ENCODE data around the gene ALCAM.

- PRO-cap, result no peak
These were observed 860.6 kb downstream of the ZPLD1 start for GRCh38 chr3:103295411-103295792.

- PRO-cap, result no peak
These were observed 1389.9 kb upstream of the ALCAM start for GRCh38 chr3:103976617-103977352.

GRCh38 chr3:104523176-104523512, 843.6 kb upstream of the ALCAM start:
- PRO-cap, result no peak

GRCh38 chr3:104909193-104909702, 457.5 kb upstream of the ALCAM start:
- PRO-cap, result no peak

DNA sequence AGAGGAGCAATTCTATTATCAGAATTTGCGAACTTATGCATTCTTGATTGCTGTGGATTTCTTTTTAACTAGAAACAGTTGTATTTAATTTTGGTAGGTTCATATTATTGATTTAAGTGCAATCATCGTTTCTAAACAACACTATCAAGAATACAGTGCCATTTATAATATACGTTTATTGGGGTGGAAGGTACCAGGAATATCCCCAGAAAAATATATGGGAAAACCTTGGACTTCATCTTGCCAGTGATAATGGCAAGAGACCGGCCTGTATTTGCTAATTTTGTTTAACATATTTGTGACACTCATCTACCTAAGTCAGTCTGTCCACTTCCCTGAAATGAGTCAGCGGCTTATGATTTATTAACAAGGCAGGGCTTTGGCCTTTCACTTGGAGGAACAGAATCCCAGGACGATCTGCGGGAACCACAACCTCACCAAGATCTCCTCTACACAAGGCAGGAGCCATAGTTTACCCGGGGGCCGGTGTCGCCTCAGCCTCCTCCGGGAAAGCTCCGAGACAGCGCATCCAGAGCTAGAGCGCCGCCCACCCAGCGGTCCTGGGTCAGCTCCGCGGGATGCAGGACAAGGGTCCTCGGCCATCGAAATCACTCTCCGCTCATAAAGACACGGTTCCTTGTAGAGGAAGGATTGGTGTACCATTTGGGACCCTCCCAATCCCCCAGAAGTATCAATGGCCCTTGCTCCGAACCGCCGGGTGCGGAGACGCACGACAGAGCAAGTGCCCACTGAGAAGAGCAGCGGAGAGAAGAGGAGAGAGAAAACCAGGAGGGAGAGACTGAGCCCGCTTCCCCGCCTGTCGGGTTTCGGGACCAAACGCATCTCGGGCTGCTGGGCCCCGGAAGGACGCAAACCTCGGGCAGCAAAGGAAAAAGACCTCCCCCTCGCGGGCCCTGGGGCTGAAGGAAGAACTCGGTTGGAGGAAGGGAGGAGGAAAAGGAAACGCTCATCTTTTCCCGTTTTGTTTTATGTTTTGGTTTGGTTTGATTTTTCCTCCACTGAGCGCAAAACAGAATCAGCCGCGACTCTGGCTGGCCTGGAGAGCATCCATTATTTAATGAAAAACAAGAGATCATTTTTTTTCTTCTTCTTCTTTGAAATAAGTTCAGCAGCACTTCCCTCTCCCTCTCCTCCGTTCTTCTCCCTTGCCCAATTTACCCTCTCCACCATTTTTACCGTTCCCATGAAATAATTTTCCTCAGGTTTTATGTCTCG, 13.1 kb upstream of the ALCAM start:
- PRO-cap, result unidirectional peak, plus-strand start at position 565 of the sequence; unidirectional peak, plus-strand start at position 622 of the sequence; bidirectional peak, plus-strand start at position 836 of the sequence, minus-strand start at position 768 of the sequence

DNA sequence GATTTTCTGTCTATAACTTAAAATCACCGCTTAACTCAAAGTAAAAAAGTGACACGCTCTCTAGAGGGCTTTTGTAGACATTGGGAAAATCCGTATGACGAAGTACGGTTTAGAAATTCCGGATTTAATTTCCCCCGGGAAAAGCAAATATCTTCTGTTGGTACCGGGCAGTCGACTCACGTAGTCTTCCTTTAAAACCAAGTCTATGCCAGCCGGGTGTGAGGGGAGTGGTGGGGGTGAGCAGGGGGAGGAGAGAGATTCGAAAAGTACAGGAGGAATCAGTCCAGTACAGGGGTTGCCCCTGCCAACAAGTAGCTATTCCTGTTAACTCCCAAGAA, 771 bp upstream of the ALCAM start:
- PRO-cap, result no peak

- PRO-cap, result bidirectional peak, plus-strand start at chr3:105366909, minus-strand start at chr3:105366471
These were observed at the start of gene ALCAM for GRCh38 chr3:105366307-105367515. Gene ALCAM, plus strand, starts transcription at chr3:105366909.

DNA sequence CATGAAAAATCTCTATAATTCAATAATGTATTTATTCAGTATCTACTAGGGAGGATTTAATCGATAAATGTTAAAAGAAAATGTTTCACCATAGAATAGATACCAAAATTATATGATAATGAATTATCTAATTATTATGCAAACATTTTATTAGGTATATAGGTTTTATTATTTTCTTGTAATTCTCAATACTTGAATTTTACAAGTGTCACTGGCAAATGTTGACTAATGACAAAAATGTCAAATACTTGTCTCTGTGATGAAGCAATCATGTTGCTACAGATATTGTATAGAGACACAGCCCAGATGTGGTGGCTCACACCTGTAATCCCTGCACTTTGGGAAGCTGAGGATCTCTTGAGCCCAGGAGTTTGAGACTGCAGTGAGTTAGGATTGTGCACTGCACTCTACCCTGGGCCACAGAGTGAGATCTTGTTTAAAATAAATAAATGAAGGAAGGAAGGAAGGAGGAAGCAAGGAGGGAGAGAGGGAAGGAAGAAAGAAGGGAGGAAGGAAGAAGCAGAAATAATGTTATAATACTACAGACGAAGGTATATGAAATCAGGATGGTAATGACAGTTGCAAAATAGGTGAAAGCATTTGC, 71.8 kb downstream of the ALCAM start:
- PRO-cap, result no peak

GRCh38 chr3:105790891-105791663, 77.7 kb downstream of the CBLB start:
- PRO-cap, result no peak

DNA sequence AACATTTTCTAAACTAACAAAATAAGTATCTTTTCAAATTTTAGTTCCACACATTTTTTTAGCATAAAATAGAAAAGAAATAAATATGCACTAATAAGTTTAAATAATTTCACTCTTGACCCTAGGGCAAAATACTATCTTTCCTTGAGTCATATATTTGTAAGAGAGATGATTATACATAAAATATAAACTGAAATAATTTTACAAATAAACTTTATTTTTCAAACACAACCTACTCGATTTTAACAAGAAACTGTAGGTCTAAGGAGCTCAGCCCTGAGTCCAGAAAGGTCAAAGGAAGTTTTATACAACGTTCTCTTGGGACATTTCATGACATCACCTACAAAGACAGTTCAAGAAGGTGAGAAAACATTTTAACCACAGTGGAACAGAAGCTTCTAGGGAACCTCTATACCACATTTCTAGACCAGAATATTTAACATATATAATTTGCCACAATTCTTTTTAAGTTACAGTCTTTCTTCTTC, 40.2 kb downstream of the CBLB start:
- PRO-cap, result no peak

- PRO-cap, result no peak
These were observed 387.7 kb upstream of the CBLB start for GRCh38 chr3:106256473-106256957.

DNA sequence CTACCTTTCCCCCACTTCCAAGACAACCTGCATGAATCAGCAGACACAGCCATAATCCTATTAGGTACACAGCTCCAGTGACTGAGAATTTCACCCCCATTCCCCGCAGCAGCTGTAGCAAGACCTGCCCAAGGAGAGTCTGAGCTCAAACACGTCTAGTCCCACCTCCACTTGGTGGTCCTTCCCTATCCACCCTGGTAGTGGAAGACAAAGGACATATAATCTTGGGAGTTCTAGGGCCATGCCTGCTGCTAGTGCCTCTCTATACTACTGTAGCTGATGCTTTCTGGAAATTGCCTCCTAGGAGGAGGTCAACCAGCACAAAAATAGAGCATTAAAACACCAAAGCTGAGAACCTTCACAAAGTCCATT, 448.4 kb upstream of the CBLB start:
- PRO-cap, result no peak

DNA sequence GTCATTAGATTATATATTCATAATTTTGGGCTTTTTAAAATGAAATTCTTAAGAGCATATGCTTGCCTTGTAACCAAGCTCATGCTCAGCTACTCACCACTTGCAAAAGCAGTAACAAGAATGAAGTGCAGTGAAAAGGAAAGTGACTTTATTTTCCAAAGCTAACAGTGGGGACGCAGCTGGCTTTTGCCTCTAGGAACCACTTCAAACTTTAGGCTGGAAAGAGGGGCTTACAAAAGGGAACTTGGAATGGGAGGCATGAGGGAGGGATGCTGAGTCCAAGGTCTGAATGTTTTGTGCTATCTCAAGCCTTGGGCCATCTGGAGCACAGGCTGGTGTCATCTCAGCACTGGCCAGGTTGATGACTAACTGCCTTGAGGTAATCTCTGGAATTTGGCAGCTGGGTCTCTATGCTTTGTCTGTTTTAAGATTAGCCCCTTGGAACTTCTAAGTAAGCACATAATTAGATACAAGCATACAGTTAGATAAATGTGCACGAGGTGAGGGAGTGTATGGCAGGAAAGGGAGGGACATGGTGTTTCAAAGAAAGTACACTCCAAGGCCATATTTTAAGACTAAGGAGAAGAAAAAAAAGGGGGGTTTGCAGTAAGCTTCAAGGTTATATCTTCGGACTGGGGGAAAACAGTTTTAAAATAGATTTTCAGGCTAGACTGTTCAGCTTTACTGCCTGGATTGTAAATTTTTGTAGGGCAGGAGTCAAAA, 252.4 kb upstream of the CCDC54 start:
- PRO-cap, result no peak

- PRO-cap, result unidirectional peak, plus-strand start at chr3:107367487
These were observed 9.8 kb upstream of the CCDC54 start for GRCh38 chr3:107367427-107367755.

- PRO-cap, result bidirectional peak, plus-strand start at chr3:107525402, minus-strand start at chr3:107525228
These were observed 2.7 kb downstream of the BBX start for GRCh38 chr3:107525027-107526269.

DNA sequence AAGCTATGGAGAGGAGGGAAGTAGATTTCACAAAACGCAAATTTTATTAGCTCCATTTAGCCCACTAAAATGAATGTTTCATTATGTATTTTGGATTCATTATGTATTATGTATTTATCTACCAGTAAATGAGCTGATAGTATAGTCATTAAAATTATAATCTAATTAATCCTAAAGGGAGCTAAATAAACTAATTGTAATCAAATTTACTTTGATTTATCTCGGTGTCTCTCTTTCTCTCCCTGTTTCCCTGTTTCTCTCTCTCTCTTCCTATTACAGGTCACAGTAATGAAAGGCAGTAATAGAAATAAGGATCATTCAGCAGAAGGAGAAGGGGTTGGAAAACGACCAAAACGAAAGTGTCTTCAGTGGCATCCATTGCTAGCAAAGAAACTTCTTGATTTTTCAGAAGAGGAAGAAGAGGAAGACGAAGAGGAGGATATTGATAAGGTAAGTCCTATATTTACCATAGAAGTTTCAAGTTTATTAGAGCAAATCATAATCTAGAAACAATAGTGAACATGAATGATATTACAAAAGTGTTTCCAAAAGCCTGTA, 187.5 kb downstream of the BBX start:
- PRO-cap, result no peak

GRCh38 chr3:107833143-107833558, 257.7 kb downstream of the CD47 start:
- PRO-cap, result no peak

DNA sequence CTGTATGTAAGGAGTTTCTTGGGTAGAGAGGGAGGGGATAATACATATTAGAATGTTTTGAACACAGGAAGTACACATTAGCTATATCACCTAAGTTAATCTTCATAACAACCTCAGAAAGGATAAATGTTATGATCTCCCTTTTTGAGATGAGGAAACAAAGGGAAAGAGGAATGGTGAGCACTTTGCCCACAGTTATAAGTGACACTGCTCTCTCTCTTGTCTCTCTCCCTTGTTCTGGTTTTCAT, 2.2 kb upstream of the CD47 start:
- PRO-cap, result no peak

DNA sequence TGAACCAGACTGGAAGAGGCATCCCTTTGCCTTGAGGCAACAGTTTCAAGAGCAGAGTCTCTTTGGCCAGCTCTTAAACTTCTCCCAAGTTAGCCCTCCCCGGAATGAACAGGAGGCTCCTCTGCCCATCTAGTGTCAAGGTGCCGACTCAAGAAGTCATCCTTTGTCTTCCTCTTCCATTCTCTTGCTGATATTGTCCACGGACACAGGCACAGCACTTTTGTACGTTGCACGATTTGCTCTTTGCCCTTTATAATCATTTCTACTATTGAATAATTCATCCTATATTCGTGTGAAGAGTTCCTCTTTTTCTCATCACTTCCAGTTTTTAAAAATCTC, 40.8 kb upstream of the CD47 start:
- PRO-cap, result no peak

DNA sequence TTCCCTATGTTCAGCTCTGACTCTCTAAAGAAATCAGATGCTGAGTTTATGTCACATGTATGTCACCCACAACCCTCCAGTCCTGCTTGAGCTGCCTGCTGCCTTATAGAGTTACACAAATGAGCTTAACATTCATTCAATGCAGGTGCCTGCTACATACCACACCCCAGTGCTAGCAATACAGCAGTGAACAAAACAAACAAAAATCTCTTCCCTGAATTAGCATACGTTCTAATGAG, 93.0 kb downstream of the HHLA2 start:
- PRO-cap, result no peak

All from H9 (cell line).